Kidney (tissue), 2 donors: ENCODE measurements around the genes VSIG1, NXT2, ACSL4 and TMEM164.

DNA sequence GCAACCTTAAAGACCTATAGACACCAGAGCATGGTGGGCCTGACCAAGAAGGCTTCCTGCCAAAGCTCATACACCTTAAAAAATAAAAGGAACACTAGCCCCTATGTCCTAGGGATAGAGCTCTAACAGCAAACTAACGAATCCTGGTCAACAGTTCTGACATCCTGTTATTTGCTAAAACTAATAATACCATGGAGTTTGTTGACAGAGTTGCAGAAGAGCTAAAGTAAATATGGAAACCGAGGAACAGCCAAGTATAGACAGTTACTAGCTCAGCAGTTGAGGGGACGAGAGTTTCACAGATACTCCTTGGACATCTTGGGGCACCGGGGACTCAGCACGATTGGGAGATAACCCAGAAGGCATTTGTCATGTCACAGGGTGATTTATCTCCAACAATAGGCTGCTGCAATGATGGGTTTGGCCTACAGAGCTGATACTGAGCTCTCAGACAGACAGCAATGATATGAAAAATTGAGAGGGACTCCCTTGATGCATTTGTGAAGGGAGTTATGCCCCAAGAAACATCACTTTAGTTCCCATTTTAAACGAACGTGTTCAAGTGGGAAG, 48.8 kb downstream of the TSC22D3 start:
- PRO-cap, result no peak
- RRBS, result no CpG with 5 or more reads among the region's 7 CpGs

- PRO-cap, result no peak
- RRBS, result no CpG with 5 or more reads among the region's 5 CpGs
These were observed 34.9 kb downstream of the TSC22D3 start for GRCh38 chrX:107740531-107741246.

GRCh38 chrX:107742316-107742731, 33.3 kb downstream of the TSC22D3 start:
- PRO-cap, result bidirectional peak, plus-strand start at chrX:107742410, minus-strand start at chrX:107742488
- RRBS, result no CpG with 5 or more reads among the region's 11 CpGs

DNA sequence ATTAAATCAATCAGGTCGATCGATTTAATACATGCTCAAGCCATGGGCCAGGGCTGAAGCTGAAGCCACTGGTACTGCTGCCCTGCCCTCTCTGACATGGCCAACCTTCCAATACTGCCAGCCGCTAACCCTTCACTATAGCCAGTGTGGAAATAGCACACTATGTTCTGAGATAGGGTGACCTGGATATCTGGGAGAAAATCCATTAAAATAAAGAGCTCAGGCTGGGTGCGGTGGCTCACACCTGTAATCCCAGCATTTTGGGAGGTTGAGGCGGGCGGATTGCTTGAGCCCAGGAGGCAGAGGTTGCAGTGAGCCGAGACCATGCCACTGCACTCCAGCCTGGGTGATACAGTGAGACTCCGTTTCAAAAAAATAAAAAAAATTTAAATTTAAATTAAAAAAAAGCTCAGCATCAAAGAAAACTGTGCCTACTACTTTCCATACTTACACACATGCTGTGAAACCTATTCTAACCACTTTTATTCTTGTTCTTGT, 31.4 kb downstream of the TSC22D3 start:
- PRO-cap, result no peak
- RRBS, result no CpG with 5 or more reads among the region's 8 CpGs

DNA sequence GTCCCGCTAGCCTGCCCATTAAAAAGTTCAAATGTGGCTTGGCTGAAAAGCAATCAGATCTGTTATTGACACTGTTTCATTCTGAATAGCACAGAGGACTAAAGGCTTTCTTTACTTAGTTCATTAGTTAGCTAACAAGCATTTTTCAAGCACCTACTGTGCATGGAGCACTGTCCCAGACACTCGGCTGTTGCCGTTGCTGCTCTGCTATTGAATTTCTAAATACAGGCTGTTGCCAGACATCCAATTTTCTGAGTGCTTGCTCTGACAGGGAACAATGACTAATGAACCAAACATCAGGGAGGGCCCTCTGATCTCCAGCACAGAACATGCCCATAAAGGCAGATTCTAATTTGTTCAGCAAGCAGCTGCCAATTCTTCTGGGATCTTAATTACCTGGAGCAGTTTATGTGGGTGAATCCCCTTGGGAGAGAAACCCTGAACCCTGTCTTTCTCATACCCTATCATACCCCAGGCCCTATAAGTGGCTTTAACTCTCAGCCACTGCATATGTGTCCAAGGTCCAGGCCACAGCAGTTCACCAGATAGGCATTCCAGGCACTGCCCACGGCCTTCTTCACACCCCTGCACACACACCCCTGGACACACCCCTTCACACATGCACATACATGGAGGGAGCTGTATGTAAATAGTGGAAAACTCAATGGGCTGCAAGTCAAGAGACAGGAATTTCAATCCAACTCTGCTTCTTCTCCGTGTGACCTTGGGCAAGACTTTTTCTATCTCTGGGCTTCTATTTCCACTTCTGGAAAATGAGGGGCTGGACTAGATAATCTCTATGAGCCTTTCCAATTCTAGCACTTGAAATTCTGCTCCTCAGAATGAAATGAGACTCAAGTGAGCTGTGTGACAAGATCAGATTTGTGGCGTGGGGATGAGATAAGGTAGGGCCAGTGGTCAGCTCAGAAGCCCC, 27.8 kb downstream of the TSC22D3 start:
- PRO-cap, result unidirectional peak, minus-strand start at position 188 of the sequence; unidirectional peak, minus-strand start at position 212 of the sequence
- RRBS, result no CpG with 5 or more reads among the region's 6 CpGs

DNA sequence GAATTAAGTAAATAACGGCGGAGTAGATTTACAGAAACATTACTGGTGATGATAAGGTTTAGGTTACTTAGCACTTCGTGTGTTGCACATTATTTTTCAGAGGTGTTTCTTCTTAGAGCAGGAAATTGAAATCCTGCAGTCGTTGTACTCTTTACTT, 1.3 kb downstream of the MID2 start:
- PRO-cap, result no peak
- RRBS, result no CpG with 5 or more reads among the region's 4 CpGs

- PRO-cap, result no peak
- RRBS, result no CpG with 5 or more reads among the region's 6 CpGs
These were observed 19.1 kb upstream of the TEX13B start for GRCh38 chrX:108001340-108001627.

DNA sequence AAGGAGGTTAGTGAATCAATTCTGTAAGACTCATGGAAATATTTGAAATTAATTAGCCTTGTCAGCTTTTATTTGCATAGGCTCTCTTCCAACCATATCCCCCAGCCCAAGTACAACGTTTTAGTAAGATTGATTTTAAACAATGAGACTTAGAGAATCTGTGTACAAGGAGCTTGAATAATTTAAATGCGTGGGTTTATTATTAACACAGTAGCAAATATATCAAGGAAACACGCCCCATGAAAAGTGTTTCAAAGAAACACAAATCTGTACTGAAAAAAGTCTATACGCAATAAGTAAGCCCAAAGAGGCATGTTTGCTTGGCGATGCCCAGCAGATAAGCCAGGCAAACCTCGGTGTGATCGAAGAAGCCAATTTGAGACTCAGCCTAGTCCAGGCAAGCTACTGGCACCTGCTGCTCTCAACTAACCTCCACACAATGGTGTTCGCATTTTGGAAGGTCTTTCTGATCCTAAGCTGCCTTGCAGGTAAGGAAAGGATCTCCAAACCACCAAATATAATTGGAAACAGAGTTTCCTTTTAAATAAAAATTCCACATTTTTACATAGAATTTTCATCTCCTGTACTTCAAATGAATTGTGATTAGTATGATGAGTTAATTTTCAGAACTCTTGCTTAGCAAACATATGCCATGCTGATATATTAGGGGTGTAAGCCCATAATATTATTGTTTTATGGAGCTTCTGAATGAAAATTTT, at the start of gene VSIG1:
Gene VSIG1 (plus strand): TSS at position 374 of the 719 bp plus-strand sequence.
- PRO-cap, result no peak
- RRBS, result no CpG with 5 or more reads among the region's 8 CpGs

DNA sequence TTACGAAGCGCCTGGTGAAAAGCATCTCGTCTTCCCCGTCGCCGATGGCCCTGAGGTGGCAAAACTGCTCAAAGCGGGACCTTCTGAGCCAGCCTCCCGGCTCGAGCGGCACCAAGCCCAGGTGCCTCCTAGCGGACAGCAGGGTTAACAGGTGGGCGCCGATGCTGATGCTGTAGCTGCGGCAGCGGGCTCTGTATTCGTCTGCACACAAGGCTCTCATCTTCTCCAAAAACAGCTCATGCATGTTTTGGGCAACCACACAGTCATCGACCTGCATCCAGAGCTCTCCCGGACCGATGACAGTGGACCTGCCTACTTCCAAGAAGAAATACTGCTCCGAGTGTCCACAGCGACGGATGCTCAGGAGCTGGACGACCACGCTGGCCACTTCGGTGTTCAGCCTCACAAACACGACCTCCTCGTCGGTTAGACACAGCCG, 1.2 kb downstream of the IRS4 start:
- PRO-cap, result no peak
- RRBS, result 27% methylated on average over 2 of the region's 29 CpGs

GRCh38 chrX:109535554-109536064, 1.0 kb upstream of the NXT2 start:
- PRO-cap, result no peak
- RRBS, result no CpG with 5 or more reads among the region's 11 CpGs

DNA sequence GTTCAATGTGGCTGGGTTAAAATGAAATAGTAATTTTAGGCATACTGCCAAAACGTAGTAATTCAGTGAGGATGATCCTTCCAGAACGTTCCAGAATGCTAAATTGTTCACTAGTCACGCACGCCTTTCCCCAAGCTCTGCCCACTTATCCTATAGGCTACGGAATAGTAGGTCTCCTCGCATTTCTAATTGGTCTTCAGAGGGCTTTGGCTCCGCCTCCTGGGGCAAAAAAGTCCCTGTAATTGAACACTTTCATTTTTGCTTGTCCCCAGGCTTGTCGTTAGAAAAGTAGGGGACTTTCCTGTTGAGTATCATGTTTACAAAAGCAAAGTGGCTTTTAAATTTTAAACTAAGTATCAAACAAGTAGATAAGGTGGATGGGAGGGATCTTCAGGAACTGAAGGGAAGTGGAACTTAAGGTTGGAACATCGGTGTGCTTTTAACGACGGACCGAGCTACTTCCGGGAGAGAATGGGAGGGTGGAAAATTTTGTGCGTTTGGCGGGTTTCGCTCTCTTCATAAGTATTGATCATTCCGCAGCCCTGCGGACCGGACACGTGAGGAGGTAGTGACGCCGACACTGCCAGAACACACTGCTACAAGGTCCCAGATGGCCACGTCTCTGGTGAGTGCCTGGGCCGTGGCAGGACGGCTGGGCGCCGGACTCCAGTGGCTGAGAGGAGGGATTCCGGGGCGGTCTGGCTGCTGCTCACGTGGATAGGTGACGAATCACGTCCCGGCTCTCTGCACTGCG, at the start of gene NXT2:
Gene NXT2 (plus strand): TSS at position 448 of the 754 bp plus-strand sequence.
- PRO-cap, result bidirectional peak, plus-strand start outside the sequence, minus-strand start at position 671 of the sequence
- RRBS, result 20% methylated on average over 19 of the region's 34 CpGs

GRCh38 chrX:109733066-109733650, at the start of gene ACSL4:
TSS of gene ACSL4 (minus strand) at chrX:109733257.
- PRO-cap, result bidirectional peak, plus-strand start at chrX:109733479, minus-strand start at chrX:109733302
- RRBS, result 28% methylated on average over 33 of the region's 77 CpGs

- PRO-cap, result no peak
- RRBS, result no CpG with 5 or more reads among the region's 5 CpGs
These were observed 107.5 kb upstream of the ACSL4 start for GRCh38 chrX:109840499-109841046.

DNA sequence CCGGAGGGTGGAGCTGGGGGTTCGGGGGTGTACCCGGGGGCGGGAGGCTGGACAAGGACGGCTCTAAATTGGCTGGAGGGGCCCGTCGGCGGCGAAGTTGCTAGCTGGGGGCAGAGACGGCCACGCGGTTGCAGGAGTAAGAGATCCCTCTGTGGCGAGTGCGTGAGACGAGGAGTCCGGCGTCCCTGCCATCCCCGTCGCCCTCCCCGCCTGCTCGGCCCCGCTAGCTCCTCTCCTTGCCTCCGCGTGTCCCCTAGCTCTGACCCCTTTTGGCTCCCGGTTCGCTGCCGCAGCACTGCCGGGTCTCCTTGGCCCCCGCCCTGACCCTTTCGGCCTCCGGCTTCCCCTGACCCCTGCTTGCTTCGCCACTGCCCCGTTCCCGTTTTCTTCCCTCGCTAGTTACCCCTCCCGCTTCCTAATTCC, at the start of gene TMEM164:
Gene TMEM164 (plus strand): TSS at position 94 of the 423 bp plus-strand sequence.
- PRO-cap, result bidirectional peak, plus-strand start at position 94 of the sequence, minus-strand start outside the sequence
- RRBS, result 27% methylated on average over 14 of the region's 36 CpGs

DNA sequence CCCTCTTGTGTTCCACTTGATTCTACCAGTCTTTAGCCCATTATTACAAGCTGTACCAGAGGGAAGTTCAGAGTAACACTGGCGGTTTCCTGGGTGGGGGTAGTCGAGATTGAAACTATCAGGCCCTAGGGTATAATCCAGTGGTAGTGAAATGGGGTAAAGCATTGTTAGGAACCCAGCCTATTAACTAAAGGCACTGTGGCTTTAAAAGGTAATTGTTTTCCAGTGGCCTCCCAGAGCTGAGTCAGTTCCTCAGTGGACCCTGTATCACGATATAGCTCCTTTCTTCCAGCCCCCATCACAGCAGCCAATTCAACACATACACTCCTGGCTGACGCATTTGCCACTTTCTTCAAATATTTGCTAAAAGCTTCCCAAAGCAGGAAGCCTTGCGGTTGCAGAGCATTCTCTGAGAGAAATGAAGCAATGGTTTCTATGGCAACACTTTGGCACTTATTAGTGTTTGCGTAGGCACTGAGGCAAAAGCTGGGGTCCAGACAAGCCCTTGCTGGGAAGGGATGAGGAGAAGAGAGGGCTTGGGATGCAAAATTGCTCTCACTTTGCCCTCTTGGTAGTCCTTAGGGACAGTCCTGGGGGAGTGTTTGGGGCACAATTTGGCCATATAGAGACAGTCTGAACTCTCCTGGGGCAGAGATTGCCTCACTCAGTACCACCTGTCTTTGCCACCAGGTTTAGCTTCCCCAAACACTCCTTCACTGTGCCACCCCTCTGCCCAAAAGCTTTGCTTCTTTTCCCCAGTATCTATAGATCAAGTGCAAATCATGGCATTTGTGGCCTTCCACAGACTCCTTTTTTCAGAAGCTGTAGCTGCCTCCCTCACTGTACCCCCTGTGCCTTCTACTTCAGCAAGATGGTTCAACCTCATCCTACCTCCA, 55.0 kb upstream of the PAK3 start:
- PRO-cap, result no peak
- RRBS, result no CpG with 5 or more reads among the region's 6 CpGs

GRCh38 chrX:111681451-111682533, 822 bp downstream of the ALG13 start:
- PRO-cap, result bidirectional peak, plus-strand start at chrX:111681668, minus-strand start at chrX:111681558
- RRBS, result 14% methylated on average over 29 of the region's 64 CpGs

DNA sequence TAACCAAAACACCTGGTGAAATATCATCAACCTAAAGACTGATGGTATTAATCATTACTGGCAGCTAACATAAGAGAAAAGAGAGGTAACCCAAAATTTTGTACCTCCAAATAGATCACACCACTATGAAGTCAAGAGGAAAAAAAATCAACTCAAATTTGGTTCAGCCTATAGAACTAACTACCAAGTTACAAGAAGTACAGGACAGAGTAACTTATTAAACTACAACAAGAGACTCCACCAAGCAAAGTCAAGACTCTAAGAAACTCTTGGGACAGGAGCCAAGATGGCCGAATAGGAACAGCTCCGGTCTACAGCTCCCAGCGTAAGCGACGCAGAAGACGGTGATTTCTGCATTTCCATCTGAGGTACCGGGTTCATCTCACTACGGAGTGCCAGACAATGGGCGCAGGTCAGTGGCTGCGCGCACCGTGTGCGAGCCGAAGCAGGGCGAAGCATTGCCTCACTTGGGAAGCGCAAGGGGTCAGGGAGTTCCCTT, 38.6 kb upstream of the LHFPL1 start:
- PRO-cap, result no peak
- RRBS, result no CpG with 5 or more reads among the region's 16 CpGs

DNA sequence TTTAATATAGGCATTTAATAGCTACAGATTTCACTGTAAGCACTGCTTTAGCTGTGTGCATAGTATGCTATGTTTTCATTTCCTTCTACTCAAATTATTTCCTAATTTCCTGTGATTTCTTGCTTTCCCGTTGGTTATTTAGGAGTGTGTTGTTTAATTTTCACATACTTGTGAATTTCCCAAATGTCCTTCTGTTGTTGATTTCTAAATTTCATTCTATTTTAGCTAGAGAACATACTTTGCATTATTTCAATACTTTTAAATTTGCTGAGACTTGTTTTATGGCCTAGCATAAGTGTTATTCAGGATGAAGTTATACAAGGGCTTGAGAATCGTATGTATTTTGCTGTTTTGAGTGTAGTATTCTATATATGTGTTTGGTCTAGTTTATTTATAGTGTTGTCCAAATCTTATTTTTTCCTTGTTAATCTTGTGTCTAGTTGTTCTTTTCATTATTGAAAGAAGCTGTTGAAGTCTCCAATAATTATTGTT, 613.3 kb upstream of the HTR2C start:
- PRO-cap, result no peak
- RRBS, result no CpG with 5 or more reads among the region's 2 CpGs

- PRO-cap, result no peak
- RRBS, result 68% methylated on average over 6 of the region's 28 CpGs
These were observed 22.2 kb downstream of the LUZP4 start for GRCh38 chrX:115311489-115312326.

DNA sequence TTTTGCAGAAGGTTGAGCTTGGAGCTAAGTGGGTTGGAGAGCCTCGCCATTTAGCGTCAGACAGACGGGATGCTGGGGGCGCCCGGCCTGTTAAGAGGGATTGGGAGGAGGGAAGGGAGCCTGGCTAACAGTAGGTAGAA, 1.3 kb downstream of the PLS3 start:
- PRO-cap, result no peak
- RRBS, result no CpG with 5 or more reads among the region's 5 CpGs